Measurements from ENCODE around the genes GJA8, H3C13, H2AC18 and H3C15.

DNA sequence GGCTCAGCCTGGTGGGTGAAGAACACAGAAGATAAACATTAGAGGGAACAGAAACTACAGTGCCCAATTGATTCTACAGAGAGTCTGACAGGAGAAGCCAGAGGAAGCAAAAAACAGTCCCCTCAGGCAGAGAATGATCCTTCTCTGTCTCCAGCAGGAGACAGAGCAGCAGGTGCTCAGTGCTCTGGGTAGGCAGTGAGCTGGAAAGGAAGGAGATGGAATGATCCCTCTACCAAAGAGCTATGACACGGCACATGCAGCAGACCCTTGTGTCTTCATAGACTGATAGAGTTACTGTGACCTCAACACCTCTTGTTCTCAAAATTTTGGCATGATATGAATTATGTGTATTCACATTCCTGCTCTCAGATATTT, 62.3 kb downstream of the PRKAB2 start:
- PRO-cap: no peak

- PRO-cap: no peak
Observed at GRCh38 chr1:147509988-147510413, 31.3 kb upstream of the BCL9 start.

DNA sequence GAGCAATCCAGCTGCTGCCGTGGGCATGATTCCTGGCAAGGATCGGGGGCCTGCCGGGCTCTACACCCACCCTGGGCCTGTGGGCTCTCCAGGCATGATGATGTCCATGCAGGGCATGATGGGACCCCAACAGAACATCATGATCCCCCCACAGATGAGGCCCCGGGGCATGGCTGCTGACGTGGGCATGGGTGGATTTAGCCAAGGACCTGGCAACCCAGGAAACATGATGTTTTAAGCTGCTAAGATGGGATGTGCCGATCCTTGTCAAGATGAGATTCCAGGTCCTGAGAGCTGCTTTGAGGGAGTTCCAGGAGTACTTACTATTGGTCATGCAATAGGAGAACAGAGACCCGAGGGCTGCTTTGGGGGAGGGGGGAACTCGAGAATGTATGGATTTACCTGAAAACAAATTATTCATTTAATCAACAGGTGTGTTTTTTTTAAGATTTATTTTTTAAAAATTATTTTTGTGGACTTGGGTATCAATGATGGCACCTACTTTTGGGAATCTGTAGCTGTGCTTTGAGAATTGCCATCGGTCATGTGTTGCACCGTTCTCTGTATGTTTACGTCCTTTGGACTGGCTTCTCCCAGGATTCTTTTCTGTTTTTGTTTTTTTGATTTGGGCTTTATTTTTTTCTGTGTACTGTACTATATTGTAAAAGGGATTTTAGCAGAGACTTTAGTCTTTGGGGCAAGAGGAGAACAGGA, 45.4 kb downstream of the ACP6 start:
- PRO-cap: no peak

- PRO-cap: bidirectional peak, plus-strand start at chr1:147669627, minus-strand start at chr1:147669575; unidirectional peak, minus-strand start at chr1:147670252; unidirectional peak, minus-strand start at chr1:147670278
Observed at GRCh38 chr1:147669284-147670343, 710 bp downstream of the ACP6 start.

- PRO-cap: no peak
Observed at GRCh38 chr1:147771292-147771683, 10.9 kb upstream of the GJA5 start.

- PRO-cap: no peak
Observed at GRCh38 chr1:147902729-147903072, at the start of gene GJA8. Gene GJA8 (plus strand): TSS chr1:147902795.

- PRO-cap: unidirectional peak, plus-strand start at chr1:148013852
Observed at GRCh38 chr1:148013399-148014093, 85.3 kb downstream of the GPR89B start.

GRCh38 chr1:148151307-148151797, 729 bp downstream of the NBPF11 start:
- PRO-cap: no peak

GRCh38 chr1:148522073-148522496, 39.0 kb upstream of the PPIAL4G start:
- PRO-cap: bidirectional peak, plus-strand start at chr1:148522285, minus-strand start at chr1:148522299

- PRO-cap: unidirectional peak, minus-strand start at chr1:148951743; bidirectional peak, plus-strand start at chr1:148952114, minus-strand start at chr1:148952079; unidirectional peak, plus-strand start at chr1:148952608
Observed at GRCh38 chr1:148951652-148952739, 107.8 kb downstream of the PDE4DIP start.

GRCh38 chr1:149229086-149229507, 125.7 kb upstream of the NBPF9 start:
- PRO-cap: no peak

DNA sequence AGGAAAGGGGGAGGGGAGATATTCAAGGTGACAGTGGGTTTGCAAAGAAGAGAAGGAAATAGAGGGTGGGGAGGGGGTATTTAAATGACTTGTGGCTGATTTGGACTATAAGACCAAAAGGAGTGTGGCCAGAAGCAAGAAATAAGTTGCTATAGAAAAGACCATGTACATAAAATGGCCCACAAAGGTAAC, 137.5 kb upstream of the NBPF9 start:
- PRO-cap: no peak

GRCh38 chr1:149472228-149472986, 2.4 kb upstream of the NBPF19 start:
- PRO-cap: no peak

DNA sequence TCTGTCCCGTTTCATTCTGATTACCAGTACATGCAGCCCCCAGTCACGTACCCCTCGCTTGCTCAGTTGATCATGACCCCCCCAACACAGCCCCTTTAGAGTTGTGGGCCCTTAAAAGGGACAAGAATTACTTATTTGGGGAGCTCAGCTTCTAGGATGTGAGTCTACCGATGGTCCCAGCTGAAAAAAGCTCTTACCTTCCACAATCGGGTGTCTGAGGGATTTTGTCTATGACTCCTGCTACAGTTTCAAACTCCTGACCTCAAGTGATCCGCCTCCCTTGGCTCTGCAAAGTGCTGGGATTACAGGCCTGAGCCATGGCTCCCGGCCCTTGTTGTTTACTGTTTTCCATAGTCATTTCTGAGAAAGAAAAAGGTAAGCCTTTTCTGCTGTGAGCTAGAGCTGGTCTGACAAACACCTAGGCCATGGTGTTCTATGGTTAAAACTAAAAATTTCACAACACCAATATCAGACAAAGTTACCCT, 57.5 kb downstream of the PPIAL4C start:
- PRO-cap: no peak

- PRO-cap: no peak
Observed at GRCh38 chr1:149692964-149693385, 89.5 kb upstream of the FCGR1A start.

GRCh38 chr1:149812874-149813862, at the start of gene H3C13:
Gene H3C13 (minus strand): TSS chr1:149813693.
- PRO-cap: no peak

DNA sequence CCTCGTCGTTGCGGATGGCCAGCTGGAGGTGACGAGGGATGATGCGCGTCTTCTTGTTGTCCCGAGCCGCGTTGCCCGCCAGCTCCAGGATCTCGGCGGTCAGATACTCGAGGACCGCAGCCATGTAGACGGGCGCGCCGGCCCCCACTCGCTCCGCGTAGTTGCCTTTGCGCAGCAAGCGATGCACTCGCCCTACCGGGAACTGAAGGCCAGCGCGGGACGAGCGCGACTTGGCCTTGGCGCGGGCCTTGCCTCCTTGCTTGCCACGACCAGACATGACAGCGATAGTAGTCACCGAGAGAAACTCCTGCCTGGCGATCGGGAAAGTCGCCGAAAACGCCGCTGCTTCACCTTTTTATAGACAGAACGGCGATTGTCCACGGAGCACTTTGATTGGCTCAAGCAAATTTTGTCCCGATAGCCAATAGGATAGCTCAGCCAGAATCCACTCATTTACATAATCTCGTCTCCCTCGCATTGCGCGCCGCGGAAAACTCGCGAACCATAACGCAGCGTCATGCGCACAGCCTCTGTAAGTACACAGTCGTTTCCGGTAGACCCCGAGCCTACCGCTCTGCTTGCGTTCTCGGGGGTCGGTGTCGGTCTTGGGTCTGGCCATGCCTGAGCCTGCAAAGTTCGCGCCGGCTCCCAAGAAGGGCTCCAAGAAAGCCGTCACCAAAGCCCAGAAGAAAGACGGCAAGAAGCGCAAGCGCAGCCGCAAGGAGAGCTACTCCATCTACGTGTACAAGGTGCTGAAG, at the start of gene H2AC18:
Gene H2AC18, minus strand, starts transcription at position 329 of the 758 bp plus-strand sequence.
- PRO-cap: unidirectional peak, minus-strand start at position 320 of the sequence; bidirectional peak, plus-strand start at position 500 of the sequence, minus-strand start at position 320 of the sequence

GRCh38 chr1:149852273-149852776, at the start of gene H3C15:
Gene H3C15 (plus strand): TSS chr1:149852608.
- PRO-cap: no peak

DNA sequence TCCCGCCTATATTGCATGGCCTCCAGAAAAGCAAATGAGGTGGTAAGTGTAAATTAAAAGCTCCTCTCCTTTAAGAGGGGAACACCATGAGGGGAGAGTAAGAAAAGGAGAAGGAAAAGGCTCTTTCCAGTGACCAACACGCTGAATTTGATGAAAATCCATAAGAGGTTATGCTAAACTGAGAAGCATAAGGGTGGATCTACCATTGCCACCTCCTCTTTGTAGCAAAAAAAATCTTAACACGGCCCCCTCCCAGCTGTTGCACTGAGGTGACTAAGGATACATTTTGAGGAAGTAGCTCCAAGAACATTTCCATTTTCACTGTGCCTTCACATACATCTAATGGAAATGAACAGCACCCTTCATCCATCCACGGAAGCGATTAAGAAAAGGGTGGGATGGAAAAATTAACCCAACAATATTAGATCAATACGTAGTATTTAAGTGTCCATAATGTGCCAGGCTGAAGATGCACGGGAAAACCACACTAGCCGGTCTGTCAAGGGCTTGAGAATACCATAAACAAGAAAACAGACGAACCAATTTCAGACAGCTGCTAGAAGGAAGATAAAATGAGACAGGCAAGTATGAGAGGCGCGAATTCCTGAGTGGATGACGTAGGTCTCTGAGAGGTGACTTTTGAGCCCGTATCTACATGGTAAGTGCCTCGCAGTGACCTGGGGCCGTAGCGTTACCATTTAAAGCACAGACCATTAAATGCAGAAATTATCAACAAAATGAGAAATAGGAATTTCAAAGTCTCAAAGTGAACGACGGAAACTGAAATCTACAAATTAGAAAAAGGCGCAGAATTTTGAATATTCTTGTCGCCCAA, 1.4 kb downstream of the H2BC21 start:
- PRO-cap: bidirectional peak, plus-strand start at position 635 of the sequence, minus-strand start at position 375 of the sequence

- PRO-cap: bidirectional peak, plus-strand start at chr1:150148989, minus-strand start at chr1:150148990
Observed at GRCh38 chr1:150148635-150149323, 937 bp upstream of the PLEKHO1 start.